Peripheral blood mononuclear cell (primary cell): Measurements from ENCODE around the gene CAMK2N1.

DNA sequence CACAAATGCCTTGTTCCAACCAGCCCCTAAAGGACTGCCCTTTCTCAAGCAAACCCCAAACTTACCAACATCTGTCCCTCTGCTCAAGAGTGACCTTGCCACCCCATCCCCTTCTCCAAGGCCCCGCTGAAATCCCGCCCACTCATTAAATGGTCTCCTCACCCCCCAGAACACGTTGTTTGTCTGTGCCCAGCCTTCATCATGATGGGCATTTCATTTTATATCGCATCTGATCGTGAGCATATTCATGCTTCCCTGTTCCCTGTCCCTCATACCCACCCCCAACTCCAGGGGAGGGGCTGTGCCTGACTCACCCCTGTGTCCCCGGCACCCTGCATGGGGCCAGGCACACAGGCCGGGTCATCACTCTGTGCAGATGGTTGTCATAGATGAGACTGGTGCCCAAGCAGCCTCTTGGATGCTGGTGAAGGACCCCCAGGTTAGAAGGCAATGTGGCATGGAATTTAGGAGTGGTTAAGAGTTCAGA, 11.1 kb downstream of the CAMK2N1 start:
- PRO-cap, 8 experiments: no peak in any of the 8 experiments

DNA sequence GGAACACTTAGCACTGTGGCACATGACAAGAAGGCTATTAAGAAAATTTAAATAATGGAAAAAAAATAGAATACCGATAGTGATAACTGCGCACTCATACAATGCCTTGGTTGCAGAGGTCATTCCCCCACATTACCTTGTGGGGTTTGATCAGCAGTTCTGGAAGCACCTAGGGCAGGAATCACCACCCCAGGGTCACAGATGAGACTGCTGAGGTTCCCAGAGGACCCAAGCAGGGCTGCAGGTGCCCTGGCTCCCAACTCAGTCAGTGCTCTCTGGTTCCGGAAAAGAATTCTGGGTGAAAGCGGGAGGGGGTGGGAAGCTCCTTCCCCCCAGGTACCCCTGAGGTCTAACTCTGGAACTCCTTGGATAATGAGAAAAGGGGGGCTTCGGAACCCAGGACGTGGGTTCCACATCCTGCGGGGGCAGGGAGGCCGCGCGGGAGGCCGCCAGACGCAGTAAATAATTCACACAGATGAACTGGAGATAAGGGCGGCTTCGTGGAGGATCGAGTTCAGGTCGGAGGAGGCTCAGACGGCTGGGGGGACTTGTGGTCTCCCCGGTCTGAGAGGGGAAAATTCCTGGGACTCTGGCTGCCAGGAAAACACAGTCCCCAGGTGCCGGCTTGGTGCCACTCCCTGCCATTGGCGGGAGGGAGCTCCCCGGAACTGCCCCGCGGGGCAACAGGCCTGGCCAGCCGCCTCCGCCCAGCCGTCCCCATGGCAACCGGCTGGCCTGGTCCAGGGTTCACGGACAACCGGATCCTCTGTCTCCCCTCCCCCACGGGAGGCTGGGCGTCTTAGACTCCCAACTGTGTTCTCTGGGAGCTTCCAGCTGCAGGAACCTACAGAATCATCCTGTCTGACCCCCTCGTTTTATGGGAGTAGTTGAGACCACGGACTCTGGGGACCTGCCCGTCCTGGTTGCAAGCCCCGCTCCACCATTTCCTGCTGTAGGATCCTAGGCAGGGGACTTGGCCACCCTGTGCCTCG, 9.8 kb downstream of the CAMK2N1 start:
- PRO-cap, 8 experiments: no peak in any of the 8 experiments

- PRO-cap, 8 experiments: peak in 7 of 8 experiments; most common plus-strand start chr1:20485727 (in 3); most common minus-strand start chr1:20485617 (in 7)
Observed at GRCh38 chr1:20485479-20486580, at the start of gene CAMK2N1. Gene CAMK2N1 (minus strand): TSS chr1:20486210.

DNA sequence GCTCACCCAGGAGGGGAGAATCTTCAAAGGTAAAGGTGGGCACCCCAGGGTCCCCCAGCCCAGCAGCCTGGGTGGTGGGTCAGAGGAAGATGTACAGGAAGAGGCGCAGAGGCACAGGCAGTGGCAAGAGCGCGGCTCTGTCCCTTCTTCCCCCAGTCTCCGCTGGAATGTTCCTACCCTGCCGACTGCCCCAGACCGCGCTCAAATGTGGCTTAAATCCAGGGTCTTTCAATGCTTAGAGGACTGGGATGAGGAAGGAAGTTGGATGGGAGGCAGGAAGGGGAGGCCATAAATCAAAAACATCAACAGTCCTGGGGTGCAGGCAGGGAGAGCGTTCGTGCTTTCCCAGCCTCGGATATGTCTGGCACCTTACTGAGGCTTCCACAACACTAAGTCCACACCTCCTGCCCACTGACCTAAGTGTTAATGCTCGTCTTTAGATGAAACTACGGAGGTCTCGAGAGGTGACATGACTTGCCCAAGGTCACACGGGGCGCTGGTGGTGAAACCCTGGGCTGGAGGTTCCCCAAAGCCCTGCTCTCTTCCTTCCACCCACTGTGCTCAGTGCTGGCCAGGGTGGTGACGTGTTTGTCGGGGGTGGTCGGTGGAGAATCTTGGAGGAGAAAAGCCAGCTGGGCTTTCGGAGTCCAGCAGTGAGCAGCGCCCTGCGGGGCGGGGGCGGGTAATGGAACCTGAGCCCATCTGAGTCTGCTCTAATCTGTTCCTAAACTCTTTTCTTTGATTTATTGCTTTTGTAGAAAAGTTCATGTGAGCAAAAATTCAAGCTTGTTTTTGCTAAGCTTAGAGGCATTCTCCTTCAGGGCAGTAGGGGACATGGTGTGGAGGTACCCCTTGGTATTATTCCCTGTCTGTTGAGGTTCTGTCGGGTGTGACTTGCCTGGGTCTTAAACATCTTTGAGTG, 619 bp downstream of the CDA start:
- PRO-cap, 8 experiments: peak in 7 of 8 experiments; most common plus-strand start position 555 of the sequence (in 5); most common minus-strand start position 391 of the sequence (in 6)

DNA sequence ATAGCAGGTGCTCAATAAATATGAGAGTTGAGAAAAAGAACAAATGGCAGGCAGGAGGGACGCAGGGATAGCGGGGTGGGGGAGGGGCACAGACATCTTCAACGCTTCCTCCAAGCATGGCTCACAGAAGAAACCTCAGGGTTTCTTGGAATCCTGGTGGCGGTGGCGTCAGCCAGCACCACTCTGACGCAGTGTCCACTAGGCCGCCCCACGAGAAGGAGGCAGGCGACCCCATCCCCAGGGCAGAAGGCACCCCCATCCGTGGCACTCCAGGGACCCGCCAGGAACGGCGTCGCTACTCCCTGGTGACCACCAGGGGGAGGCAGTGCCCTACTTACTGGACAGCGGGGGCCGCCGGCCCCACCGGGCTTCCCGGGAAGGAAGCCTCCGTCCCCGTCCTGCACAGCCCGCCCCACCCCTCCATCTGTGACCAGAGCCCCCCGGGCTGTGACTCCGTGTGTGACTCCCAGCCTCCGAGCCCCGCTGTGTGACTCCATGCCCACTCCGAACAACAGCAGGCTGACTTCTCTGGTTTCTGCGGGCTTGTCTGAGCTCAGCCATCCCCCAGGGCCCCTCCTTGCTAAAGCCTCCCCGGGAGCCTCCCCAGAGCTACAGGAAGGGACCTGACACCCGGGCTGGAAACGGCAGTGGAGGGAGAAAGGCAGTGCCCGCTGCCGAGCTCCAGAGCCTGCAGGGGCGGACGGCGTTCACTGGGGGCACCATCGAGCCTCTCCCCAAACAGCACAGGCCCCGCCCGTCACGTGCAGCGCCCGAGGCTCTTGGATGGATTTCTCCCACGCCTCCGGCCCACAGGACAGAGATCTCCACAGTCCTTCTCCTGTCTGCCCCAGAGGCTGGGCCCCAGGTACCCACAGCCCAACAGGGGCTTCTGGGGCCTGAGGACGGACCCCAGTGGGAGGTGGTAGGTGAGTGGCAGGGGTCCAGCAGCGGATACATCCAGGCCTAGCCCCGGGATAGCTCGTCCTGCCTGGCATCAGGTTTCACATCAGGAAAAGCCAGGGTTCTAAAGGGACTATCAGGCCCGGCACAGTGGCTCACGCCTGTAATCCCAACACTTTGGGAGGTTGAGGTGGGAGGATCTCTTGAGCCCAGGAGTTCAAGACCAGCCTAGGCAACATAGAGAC, 21.1 kb downstream of the KIF17 start:
- PRO-cap, 8 experiments: no peak in any of the 8 experiments

- PRO-cap, 8 experiments: no peak in any of the 8 experiments
Observed at GRCh38 chr1:20784723-20785209, 2.3 kb downstream of the HP1BP3 start.

DNA sequence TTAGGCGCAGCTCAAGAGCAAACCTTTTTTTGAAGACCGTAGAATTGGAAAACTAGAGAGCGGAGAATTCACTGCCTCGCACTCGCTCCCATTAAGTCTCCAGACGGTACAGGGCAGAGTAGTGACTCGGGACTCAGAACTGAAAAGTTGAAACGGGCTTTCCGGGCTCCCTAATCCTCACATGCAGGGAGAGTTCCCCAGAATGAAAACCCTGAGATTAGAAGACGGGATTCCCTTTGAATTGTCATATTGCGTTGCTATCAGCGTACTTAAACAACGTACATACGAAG, 460 bp upstream of the HP1BP3 start:
- PRO-cap, 8 experiments: no peak in any of the 8 experiments

DNA sequence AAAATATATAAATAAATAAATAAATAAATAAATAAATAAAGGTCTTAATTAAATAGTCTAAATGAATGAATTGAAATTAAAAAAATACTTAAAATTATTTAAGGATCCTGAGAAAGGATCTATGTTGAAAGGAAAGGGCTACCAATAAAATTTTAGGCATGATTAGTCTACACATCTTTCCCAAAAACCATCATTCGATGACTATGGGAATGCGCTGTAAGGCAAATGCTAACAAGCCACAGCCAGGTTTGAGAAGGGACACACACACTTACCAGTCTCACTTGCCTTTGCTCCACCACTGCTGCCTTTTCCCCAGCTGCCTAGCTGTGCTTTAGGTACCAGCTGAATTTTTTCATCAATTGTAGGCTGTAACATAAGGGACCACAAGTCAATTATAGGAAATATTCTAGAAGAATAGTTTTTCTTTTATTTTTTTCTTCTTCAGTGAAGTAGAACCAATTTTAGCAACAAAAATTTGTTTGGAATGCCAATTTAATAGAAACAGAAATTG, 67.7 kb upstream of the HP1BP3 start:
- PRO-cap, 8 experiments: no peak in any of the 8 experiments

- PRO-cap, 8 experiments: no peak in any of the 8 experiments
Observed at GRCh38 chr1:21035006-21035374, 141.7 kb downstream of the EIF4G3 start.

GRCh38 chr1:21084451-21085076, 92.1 kb downstream of the EIF4G3 start:
- PRO-cap, 8 experiments: no peak in any of the 8 experiments

DNA sequence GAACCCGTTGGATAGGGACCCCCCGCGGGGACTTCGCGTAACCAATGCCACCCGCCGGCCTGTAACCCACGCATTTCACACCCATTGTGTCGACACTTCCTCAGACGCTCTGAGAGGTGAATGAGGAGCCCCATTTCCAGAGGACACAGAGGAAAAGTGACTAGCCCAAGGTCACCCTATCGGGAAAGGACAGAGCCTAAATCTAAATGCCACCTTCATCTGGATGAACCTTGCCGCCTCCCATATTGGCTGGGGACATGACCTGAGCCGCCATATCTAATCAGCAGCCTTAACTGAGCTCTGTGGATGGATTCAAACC, 549 bp upstream of the EIF4G3 start:
- PRO-cap, 8 experiments: peak in 1 of 8 experiments; most common minus-strand start position 35 of the sequence (in 1)

GRCh38 chr1:21298694-21299456, 8.6 kb upstream of the ECE1 start:
- PRO-cap, 8 experiments: no peak in any of the 8 experiments

DNA sequence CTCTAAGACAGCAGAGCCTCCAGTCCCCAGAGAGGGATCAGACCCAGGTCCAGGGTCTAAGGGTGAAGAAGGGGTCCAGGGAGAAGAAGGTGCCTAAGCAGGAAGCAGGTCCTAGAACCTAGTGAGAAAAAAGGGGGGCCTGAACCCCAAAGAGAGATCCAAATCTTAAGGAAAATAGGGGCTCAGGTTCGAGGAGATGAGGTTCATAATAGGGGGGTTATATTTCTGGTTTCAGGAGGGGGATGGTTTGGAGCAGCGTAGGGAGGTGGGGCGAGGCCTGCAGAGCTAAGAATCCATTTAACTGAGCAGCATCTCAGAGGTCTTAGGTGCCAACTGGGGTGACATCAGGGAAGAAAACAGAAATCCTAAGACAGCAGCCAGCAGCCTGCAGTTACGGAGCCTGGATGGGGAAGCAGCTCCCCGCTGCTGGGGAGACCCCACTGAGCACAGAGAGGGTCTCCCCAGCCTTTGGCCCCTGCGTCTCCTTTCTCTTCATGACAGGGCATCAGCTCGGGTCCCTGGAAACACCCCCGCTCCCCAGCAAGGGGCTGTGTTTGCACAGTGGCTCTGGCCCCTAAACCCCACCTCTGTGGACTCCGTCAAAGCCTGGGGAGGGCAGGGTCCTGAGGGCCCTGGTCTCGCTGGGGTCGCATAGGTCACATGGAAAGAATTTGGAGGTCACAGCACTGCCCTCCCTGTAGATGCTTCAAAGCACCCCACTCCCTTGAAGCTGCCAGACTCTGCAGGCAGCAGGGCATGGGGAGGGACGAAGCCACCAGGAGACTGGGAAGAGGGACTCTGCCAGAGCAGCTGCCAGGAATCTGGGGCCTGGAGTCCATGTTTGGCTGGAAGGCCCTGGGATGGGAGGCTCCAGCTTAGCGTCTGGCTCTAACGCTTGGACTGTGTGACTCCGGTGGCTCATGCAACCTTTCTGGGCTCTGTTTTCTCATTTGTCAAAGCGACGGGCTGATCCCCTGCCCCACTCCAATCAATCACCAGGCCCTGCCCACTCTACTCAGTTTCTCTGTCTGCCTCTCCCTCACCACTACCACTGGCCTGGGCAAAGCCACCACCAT, 36.5 kb upstream of the ECE1 start:
- PRO-cap, 8 experiments: peak in 3 of 8 experiments; most common minus-strand start position 491 of the sequence (in 2)

DNA sequence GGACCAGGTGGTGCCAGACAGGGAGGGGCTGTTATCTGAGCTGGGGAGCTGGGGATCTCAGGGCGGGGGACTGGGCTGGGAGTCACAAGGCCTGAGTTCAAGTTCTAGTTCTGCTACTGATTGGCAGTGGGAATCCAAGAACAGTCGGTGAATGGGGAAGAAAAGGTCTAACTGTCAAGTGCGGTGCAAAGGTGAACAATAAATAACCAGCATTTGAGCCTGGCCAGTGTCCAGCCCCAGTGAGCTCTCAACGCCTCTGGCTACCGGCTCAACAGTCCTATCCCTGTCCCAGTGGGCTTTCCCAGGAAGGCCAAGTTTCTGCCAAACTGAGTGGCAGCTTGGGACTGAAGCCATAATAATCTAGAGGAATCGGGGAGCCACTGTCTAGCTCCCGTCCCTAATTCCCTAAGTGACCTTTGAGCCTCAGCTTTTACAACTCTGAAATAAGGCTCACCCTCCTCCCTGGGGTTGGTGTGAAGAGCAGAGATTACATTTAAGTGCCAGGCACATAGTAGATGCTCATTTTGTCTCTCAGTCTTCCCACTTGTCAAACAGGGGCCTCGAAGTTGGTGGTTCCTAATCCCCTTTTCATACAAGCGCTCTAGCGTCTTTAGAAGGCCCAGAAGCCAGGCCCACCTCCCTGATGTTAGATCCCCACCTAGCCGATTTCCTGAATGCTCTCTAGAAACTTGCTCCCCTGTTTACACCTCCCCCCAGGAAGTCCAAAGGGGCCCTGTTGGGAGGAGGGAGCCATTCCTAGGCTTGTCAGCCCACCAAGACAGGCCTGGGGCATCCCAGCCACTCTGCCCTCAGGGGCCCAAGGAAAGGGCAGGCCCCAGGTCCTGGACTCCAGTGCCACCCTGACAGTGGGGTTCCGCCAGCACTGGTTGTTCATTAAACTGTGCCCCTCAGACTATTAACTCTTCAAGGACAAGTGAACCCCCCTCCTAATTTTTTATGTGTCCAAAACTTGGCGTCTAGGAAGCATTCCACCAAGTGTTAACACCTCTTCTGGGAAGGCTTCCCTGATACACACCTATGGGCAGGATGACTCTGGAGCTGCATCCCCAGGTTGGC, 49.1 kb upstream of the ECE1 start:
- PRO-cap, 8 experiments: no peak in any of the 8 experiments

DNA sequence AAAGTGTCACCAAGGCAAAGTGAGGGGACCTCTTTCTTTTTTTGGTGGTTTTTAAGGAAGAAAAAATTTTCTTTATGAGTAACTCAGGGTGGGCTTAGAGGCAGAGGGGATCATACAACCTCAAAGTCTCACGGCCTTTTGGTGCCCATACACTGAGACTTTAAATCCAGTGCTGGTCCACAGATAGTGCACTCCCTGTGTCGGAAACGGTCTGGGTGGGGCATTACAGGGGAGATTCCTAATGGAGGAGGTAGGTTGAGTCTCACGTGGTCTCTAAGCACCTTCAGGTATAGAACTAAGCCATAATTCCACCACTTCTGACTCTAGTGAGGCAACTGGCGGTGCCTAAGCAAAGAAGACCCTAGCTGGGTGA, 53.5 kb upstream of the ECE1 start:
- PRO-cap, 8 experiments: no peak in any of the 8 experiments

- PRO-cap, 8 experiments: no peak in any of the 8 experiments
Observed at GRCh38 chr1:21549867-21550752, 40.9 kb downstream of the ALPL start.

DNA sequence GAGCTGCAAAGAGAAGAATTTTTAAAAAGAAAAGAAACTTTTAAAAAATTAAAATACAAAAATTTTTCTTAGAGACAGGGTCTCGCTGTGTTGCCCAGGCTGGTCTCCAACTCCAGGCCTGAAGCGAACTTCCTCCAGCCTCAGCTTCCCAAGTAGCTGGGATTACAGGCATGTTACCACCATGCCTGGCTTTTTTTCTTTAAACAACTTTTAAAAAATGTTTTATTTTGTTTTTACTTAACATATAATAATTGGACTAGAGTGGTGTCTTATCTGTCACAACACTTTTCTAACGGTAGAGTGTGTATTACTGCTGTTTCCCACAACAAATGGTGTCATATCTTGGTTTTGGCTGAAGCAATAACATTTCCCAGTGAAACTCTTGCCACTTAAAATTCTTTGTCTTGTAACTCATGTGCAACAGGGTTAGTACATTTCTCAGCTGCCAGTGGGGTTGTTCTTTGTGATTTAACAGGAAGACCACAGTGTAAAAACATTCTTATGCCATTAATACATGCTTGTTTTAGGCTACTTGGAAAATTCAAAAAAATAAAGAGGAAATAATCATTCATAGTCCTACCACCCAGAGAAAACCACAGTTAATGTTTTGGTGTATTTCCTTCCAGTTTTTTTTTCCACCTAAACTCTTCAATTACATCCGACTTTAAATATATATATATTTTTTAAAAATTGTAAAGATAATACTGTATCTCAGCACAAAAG, 43.5 kb downstream of the ALPL start:
- PRO-cap, 8 experiments: no peak in any of the 8 experiments

DNA sequence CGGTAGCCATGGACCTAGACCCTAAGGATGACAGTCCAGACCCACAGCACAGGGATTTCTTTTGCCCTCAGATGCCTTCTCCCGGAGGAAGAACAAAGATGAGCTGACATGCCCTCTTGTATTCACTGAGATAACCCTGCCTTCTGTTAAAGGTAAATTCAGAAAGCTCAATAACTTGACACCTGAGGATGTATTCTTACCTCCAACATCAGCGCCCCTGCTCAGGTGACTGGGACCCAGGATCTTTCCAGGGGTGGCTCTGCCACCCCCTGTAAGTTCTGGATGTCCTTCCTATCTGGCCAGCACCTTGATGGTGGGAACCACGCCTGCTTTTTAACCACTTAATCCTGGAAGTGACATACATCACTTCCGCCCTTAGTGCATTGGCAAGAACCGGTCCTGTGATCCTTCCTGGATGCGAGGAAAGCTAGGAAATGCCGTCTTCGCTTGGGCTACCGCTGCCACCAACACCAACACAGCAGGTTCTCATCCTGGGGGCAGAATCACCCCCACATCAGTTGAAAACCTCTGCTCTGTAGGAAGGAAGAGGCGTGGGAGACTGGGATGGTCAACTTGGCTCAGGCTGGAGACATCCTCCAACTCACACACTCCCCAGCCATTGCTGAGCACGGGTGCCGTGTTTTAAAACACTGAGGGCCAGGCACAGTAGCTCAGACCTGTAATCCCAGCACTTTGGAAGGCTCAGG, 74.7 kb downstream of the ALPL start:
- PRO-cap, 8 experiments: no peak in any of the 8 experiments

DNA sequence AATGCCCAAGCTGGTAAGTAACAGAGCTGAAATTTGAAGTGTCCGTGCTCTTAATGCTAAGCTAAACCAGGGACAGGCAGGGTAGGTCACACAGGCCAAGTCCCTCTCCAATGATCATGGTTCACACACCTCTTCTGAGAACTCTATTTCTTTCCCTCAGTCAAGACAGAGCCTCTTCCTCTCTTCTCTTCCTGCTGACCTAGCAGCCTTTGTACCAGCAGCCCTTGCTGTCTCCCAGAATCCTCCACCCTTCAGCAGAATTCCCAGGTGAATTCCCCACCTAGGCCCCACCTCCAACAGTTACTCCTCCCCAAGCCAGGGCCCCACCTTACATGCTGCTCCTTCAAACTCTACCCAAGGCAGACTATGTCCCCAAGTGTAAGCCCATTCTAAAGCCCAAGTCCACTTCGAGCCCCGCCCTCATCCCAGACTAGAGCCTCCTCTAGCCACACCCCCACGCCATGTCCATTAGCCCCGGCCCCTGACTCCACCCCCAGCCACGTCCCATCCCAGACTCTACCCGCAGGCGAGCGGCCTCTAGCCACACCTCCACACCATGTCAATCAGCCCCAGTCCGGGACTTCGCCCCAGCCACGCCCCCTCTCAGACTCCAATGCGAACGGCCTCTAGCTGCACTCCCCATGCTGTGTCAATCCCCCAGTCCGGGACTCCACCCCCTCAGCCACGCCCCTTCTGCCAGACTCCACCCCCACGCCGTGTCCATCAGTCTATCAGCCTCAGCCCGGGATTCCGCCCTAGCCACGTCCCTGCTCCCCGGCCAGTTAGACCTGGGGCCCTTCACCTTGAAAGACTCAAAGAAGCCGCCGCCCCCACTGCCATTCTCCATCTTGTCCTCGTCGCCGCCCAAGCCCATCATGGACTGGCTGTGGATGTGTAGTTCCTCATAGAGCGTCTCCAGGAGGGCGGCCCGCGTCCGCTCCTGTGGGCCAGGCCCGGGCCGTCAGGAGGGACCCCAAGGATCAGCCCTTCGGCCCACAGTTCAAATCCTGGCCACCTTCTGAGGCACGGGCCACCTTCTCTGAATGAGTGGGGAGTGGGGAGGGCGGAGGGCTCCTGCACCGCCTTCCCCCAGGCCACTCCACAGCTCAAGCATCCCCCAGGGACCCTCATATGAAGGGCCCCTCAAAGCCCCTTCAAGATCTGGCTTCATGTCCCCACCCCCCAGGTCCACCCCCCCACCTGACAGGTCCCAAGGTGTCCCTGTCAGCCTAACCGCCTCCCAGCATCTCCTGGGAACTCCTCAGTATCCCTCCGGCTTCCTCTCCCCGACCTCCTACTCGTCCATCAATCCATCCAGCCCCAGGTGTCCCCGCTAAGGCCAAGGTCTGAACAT, 61.3 kb downstream of the RAP1GAP start:
- PRO-cap, 8 experiments: no peak in any of the 8 experiments

- PRO-cap, 8 experiments: no peak in any of the 8 experiments
Observed at GRCh38 chr1:21686798-21687475, 17.8 kb upstream of the RAP1GAP start.